Temporal lobe (tissue), 2 donors: ENCODE measurements around the gene GINS2.

DNA sequence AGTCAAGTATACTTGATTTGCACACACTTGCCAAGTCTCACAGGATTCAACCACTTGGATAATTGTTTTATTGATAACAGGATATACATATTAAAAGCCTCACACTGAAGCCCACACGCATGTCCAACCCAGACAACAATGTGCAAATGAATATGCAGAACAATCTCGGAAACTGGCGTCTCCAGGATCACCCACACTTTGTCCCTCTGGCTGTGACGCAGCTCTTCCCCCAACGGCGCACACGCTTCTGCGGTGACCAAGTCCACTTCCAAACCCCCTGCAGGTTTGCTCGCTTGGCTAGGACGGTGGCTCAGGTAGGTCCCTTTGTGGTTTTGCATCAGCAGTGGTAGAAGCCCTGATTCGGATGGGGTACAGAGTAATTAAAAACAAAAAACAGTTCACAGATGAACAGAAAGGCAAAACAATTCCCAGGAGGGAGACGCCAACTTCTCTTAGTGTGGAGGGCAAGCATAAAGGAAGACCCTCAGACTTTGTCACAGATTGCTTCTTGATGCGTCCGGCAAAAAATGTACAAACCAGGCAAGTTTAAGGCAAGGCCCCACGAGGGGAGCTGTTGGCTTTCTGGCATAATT is 36.7 kb downstream of the ZDHHC7 start:
- RAMPAGE, long total RNA: no peak

DNA sequence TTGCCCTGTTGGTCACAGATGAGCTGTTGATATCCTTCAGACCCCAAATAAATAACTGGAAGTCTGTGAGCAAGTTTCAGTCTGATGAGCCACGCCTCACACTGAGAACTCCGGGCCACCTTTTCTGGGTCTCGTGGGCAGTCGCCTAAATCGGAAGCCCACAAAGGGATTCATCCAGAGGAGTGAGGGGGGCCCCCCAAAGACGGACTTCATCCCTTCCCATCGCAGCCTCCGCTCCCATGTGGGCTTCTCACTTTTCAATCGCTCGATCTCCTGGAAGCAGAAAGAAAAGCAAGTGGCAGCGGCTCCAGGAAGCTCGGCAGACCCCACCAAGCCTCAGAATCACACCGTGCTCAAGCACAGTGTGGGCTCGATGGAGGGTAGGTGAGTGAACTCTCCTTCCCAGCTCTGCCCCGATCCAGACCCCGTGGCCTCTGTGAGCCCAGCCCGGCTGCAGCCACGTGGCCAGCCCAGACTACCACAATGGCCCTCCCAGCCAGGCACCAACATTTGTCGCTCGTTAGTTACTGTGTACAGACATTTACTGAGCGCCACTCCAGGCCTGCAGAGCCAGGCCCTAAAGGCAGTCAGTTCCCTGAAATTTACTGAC is 35.0 kb downstream of the ZDHHC7 start:
- RAMPAGE, long total RNA: no peak

- RAMPAGE, long total RNA: no peak
Observed at GRCh38 chr16:84984555-84985213, 26.7 kb downstream of the ZDHHC7 start.

DNA sequence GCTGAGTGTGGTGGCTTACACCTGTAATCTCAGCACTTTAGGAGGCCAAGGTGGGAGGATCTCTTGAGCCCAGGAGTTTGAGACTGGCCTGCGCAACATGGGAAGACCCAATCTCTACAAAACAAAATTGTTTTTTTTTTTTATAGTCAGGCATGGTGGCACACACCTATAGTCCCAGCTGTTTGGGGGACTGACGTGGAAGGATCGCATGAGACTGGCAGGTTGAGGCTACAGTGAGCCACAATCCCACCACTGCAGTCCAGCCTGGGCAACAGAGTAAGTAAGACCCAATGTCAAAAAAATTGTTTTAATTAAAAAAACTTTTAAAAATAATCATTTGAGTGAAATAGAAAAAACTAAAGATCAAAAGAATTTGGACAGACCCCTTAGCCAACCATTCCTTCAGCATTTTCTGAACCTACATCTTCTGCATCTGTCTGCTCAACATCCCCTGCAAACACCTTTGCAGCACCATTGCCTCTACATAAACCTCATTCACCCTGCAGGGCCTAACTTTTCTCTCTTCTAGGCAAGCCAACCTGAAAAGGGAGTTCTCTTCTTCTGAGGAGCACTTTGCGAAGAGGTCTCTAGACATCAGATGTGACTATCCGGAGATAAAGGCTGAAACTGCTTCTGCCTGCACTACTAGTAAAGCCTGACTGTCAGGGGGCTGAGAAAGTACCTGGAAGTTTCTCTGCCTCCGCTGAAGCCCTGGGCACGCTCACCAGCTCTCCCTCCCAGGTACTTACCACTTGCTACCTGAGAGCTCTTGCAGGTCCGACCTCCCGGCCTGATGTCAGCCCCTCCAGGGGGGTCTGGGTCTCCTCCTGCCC is 17.8 kb downstream of the ZDHHC7 start:
- RAMPAGE, long total RNA: no peak

DNA sequence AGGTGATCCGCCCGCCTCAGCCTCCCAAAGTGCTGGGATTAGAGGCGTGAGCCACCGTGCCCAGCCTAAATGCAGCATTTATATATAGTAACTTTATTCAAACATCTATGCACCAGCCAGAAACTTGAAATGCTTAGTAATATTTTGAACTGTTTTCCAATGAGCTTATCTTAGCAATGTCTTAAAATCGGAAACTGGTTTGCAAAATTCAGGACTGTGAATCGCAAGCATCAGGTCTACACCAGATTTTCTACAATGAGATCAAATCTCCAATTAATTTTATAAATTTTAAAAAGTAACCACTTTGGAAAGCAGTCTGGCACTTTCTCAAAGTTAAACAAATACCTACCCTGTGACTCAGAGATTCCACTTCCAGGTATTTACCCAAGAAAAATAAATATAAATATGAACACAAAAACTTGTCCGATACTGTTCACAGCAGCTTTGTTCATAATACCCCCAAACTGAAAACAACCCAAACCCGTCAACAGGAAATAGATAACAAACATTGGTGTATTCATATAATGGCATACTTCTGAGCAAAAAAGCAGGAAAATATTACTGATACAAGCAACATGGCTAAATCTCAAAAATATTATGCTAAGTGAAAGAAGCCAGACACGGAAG is 12.2 kb downstream of the ZDHHC7 start:
- RAMPAGE, long total RNA: no peak

- RAMPAGE, long total RNA: no peak
Observed at GRCh38 chr16:85010445-85011369, 628 bp downstream of the ZDHHC7 start.

GRCh38 chr16:85123746-85124403 is 11.6 kb upstream of the CIBAR2 start:
- RAMPAGE, long total RNA: no peak

DNA sequence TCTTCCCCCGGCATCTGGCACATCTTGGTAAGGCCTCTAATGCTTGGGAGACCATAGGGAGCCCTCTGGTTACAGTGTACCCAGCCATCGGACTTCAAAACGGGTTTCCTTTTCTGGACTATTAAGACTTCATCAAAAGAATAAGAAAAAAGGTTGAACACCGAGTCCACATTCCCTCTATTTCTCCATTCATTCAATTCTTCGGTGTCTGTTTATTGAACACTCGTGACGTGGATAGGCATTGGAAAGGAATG is 80.7 kb upstream of the CIBAR2 start:
- RAMPAGE, long total RNA: no peak

- RAMPAGE, long total RNA: no peak
Observed at GRCh38 chr16:85220095-85220854, 108.0 kb upstream of the CIBAR2 start.

GRCh38 chr16:85334637-85335153 is 222.4 kb upstream of the CIBAR2 start:
- RAMPAGE, long total RNA: no peak

DNA sequence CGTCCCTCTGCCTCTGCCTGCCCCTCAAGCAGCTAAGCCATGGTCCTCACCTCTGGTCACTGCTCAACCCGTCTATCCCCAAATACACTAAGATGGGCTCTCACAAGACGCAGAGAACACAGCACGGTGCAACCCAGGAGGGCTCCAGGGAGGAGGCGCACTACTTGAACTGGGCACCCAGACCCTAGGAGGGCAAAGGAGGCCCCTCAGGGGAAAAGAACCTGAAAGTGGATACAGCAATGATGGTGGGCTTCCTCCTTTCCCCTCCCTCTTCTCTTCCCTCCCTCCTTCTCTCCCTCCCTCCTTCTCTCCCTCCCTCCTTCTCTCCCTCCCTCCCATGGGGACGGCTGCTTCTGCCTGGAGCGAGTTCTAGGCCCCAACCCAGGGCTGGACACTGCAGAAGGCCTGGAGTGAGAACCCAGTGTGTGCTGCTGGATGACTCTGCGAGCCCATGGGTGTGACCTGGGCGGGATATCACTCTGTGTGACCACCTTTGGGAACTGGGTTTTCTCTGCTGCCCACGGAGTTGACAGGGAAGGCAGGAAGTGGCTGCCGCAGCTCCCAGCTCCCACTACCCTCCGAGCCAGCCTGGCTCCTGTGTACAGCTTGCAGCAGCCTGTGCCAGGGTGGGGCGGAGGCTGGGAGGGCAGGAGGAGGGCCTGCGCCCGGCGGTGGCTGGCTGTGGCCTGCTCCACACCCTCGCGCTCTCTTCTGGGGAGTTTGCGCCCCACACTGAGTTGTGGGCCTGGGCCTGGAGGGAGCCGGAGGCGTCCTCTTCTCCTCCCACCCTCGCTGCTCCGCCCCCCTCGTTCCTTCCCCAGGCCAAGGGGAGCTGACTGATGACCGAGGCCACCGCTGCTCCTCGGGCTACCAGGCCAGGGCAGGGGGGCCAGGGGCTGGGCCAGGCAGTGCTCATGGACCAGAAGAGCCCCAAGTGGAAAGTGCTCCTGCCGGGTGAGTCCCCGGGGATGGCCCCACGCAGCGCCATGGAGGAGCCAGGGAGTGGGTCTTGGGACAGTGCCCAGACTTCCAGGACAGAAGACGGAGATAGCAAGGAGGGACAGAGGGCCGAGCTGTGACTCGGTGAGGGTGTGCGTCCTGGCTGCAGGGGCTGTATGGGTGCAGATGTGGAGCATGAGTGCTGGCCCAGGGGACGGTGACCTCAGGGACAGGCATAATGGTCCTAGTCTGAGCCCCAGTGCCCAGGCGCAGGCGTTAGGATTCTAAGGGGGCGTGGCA is 242.4 kb upstream of the GSE1 start:
- RAMPAGE, long total RNA: no peak

DNA sequence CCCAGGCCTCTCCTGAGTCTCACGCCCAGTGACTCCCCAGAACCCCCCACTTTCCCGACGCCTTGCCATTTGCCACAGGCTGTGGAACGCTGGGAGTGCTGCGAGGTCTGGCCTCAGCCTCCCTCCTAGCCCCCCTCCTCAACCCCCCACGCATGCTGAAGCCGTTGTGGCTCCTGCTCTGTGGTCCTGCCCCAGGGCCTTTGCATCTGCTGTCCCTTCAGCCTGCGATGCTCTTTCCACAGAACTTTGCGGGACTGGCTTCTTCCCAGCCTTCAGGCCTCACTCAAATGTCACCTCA is 225.9 kb upstream of the GSE1 start:
- RAMPAGE, long total RNA: no peak

- RAMPAGE, long total RNA: no peak
Observed at GRCh38 chr16:85445274-85445974, 167.7 kb upstream of the GSE1 start.

- RAMPAGE, long total RNA: no peak
Observed at GRCh38 chr16:85497776-85498505, 115.2 kb upstream of the GSE1 start.

GRCh38 chr16:85587441-85588087 is 25.6 kb upstream of the GSE1 start:
- RAMPAGE, long total RNA: no peak

DNA sequence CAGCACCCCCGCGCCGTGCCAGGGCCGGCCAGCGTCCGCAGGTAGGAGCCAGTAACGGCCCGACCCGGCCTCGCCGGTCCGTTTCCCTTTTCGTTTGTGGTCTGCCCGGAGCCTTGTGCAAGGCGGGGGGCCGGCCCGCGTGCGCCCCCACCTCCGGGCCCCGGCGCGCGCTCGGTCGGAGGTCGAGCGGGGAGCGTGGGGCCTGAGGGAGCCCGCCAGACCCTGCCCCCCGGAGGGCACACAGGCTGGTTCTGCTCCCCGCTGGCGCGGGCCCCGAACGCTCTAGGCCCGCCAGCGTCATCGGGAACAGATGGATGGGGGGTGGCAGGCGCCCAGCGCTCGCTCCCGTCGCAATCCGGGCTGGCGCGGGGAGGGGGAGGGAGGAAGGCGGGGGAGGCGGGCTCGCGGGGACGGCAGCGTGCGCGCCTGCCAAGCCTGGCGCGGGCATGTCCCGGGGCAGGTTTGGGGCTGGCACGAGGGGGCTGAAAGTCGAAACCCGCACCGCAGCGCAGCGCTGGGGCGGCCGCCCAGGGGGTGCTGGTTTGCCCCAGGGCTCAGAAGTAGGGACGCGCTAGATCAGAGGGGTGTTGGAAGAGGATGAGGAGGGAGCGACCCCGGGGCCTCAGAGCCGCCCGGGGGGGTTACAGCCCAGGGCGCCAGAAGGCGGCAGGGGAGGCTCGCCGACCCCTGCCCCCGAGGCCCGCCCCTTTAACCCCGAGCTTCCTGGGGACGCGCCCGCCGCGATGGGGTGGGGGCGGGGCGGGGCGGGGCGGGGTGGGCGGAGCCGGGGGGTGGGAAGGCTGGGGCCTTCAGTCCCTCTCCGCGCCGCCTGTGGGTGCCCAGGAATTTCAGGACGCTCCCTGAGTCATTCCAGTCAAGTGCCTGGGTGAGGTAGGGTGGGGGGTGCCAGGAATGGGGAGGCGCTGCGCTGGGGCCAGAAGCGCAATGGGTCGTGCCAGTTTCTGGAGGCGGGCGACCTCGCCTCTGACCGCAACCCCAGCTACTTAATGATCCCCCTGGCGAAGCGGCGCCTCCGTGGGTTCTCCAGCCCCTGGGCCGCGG is 1.3 kb upstream of the GSE1 start:
- RAMPAGE, long total RNA: no peak

- RAMPAGE, long total RNA: no peak
Observed at GRCh38 chr16:85667738-85668469, 20.9 kb downstream of the GINS2 start.

- RAMPAGE, long total RNA: no peak
Observed at GRCh38 chr16:85675133-85675595, 13.6 kb downstream of the GINS2 start.

DNA sequence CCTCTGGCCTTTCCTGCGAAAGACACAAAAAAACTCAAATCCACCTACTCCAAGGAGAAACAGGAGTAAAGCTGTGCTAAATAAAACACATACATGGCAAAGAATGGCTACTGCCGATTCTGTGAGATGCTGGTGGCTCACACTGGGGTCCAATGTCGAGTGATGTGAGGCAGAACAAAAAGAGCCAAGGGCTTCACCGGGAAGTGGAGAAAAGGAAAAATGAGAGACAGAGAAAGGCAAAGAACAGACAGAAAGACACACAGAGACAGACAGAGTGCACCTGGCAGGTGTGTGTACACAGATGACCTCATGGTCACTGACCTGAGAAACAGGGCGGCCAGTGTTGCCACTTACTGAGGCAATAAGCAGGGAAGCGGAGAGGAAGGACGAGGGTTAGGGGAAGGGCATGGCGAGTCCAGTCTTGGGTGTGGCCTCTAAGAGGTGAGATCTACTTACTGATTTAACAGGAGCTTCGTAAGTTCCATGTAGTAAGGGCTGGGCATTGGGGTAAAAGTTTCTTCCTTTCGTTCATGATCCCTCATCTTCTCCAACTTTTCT is 7.5 kb downstream of the GINS2 start:
- RAMPAGE, long total RNA: no peak

GRCh38 chr16:85688578-85689388 is at the start of gene GINS2:
Gene GINS2, minus strand, starts transcription at chr16:85688954.
- RAMPAGE, long total RNA: start-site peak on the minus strand at chr16:85688935-85689008, 106 and 35 reads in 2 replicates